Caco-2 (cell line): ENCODE measurements around the gene SLC7A1.

- PRO-cap, result no peak
- RRBS, result no CpG with 5 or more reads among the region's 1 CpG
Measured at GRCh38 chr13:28268841-28269465, 130.6 kb downstream of the PAN3 start.

- PRO-cap, result no peak
- RRBS, result no CpG with 5 or more reads among the region's 5 CpGs
Measured at GRCh38 chr13:28394357-28394965, 100.5 kb downstream of the FLT1 start.

DNA sequence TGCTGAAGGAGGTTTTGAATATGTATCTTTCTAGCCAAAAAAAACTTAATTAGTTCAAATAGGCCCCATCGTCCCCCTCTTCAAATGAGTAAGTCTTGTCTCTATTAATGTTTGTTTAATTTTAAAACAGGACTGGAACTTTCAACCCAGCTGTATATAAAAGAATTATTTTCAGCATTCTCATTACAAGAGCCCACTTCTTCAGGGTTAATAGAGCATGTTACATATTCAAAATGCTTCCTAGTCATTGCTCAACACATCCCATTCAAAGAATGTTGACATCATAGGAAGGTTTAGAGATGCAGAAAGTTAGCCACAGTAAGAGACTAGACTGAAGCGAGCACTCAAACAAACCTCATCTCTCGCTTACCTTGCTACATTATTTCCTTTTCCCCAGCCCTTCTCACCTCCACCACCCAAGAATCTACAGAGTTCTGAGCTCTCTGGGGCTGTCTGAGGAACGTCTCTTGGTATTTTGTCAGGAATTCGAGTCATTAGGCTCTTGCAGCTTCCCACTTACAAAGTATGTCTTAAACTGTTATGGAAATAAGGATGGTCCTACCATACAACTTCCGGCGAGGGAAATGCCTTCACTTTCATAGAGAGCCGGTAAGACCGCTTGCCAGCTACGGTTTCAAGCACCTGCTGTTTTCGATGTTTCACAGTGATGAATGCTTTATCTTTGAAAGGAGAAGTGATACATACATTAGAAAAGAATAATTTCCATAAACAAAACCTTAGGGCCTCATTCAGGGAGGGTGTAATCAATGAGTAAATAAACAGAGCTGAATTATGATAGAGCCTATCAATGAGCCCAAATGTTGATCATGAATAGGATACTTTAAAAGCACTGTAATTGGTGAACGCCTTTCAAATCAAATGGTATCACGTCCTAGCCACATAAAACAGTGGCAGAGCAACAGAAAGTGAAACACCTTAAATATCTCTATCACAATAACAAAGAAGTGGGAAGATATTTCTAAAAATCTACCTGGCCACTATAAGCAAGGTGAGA lies 65.1 kb downstream of the FLT1 start:
- PRO-cap, result no peak
- RRBS, result no CpG with 5 or more reads among the region's 13 CpGs

DNA sequence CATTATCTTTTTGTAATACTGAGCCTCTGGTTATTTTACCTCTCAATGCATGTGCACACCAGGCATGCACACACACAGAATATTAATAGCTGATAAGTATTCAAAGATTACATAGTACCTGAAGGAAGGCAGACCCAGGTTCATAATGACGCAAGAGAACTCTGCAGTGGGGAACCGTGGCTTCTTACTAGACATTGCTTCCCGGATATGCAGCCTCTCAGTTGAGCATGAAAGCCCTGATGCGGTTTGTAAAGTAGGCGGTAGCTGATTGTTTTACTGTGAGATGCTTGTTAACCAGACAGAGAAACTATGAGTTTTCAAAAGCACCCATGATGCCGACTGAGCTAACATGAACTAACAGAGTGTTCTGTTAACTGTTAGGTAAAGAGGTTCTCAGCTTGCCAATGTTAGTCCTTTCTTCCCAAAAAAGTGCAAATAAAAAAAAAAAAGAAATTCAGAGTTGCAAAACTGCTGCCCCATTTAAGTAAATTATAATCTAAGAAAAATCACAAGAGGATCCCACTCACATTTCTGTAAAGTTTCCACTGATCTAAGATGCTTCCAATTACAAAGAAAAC lies 2.3 kb downstream of the FLT1 start:
- PRO-cap, result no peak
- RRBS, result no CpG with 5 or more reads among the region's 6 CpGs

- PRO-cap, result no peak
- RRBS, result no CpG with 5 or more reads among the region's 8 CpGs
Measured at GRCh38 chr13:28495845-28496181, 885 bp upstream of the FLT1 start.

GRCh38 chr13:28530838-28531828 lies 36.2 kb upstream of the FLT1 start:
- PRO-cap, result no peak
- RRBS, result 10% methylated on average over 8 of the region's 40 CpGs

DNA sequence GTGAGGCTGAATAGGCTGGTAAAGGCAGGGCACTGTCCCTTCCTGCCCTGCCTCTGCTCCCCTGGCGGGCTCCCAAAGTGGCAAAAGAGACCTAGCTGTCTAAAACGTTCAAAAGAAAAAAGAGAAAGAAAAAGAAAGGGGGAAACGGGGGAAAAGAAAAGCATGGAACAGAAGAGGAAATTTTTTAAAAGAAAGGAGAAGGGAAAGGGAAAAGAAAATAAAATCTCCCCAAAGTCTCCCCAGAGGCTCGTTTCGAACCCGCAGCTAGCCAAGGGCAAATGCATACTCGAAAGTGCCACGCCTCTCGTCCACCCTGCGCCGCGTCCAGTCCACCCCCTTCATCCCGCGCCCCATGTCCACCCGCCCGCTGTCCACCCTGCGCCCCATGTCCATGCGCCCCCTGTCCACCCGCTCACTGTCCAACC lies 37.0 kb upstream of the FLT1 start:
- PRO-cap, result no peak
- RRBS, result no CpG with 5 or more reads among the region's 19 CpGs

DNA sequence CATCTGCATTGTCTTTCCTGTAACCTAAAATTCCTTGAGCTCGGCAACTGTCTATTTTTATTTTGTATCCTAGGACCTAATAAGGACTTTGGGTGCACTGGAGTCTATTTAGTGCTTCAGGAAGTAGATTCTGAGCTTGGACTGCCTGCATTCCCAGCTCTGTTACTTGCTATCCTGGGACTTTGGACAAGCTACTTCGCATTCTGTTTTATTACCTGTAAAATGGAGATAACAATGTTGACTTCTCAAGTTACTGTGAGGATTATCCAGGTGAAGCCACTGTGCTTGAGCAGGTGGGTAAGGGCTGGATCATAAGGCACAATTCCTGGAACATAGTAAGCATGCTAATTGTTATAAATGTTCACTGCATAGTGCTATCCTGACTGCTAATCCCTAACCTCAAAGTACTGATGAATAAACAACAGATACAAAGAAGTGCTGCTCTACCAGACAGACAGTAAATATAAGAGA lies 50.7 kb upstream of the FLT1 start:
- PRO-cap, result no peak
- RRBS, result no CpG with 5 or more reads among the region's 2 CpGs

- PRO-cap, result no peak
- RRBS, result no CpG with 5 or more reads among the region's 19 CpGs
Measured at GRCh38 chr13:28574615-28575547, 80.0 kb upstream of the FLT1 start.

DNA sequence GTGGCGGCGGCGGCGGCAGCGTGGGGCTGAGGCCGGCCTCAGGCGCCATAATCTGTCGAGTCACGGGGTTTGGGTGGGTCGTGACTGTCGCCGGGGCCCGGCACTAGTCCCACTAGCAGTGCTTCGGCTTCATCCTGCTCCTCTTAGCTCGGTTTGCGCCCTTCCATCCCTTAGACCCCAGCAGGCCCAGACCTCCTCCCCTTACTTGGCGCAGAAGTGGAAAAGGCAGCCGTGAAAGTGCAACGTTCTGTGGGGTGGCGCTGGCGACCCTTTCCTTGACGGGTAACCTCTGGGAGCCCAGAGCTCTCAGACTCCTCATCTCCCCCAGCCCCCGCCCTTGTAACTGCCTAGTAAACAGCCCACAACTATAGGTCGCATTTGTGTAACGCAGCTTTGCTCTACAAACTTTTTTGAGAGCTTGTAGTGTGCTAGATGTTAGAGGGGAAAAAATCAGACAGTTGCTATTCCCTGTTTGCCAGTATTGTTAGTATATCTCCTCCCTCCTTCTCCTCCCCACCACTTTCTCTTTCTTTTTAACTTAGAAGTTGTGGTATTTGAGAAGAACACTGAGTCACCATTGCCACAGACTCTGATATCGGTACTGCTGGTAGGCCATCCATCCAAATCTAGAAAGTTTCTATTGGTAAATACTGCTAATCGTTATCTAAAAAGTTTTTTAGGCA lies 488 bp downstream of the POMP start:
- PRO-cap, result no peak
- RRBS, result under 1% methylated on average over 12 of the region's 27 CpGs

GRCh38 chr13:28684276-28684621 lies 25.3 kb downstream of the POMP start:
- PRO-cap, result no peak
- RRBS, result no CpG with 5 or more reads among the region's 7 CpGs

- PRO-cap, result bidirectional peak, plus-strand start at chr13:28693862, minus-strand start at chr13:28693764; unidirectional peak, minus-strand start at chr13:28694123
- RRBS, result no CpG with 5 or more reads among the region's 10 CpGs
Measured at GRCh38 chr13:28693522-28694147, 25.1 kb downstream of the SLC46A3 start.

GRCh38 chr13:28954524-28955149 lies 134.5 kb downstream of the MTUS2 start:
- PRO-cap, result no peak
- RRBS, result no CpG with 5 or more reads among the region's 7 CpGs

DNA sequence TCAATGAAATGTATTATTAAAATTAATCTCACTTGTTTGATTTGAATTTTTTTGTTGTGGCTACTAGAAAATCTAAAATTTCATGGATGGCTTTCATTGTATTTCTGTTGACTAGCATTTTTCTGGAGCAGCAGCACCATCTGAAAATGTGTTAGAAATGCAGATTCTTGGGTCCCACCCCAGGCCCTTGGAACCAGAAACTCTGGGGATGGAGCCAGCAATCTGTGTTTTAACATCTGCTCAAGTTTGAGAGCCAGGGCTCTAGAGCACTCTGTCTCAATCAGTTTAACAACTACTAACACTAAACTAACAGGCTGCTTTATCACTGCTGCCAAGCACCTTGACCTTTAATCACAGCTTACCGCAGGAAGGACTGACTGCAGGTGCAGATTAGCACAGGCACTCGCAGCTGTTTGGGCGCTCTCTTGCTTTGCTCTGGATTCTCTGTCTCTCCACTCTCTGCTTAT lies 163.4 kb downstream of the MTUS2 start:
- PRO-cap, result no peak
- RRBS, result no CpG with 5 or more reads among the region's 3 CpGs

DNA sequence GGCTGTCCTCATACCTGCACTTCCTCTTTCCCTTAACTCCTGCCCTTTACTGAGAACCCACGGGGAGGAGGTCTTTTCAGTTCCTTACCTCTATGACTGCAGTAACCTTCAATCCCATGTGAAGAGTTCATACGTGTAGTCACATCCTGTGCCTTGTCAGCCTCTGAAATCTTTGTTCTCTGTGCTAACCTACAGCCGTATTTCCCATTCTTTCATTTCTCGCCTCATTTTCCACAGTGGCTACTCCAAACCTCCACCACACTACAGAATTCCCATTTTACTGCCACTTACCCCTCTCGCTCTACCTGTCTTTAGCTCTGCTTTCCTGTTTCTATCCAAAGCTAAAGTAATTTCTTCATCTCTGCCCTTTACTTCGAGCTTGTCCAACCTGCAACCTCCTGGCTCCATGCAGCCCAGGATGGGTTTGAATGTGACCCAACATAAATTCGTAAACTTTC lies 306.0 kb downstream of the MTUS2 start:
- PRO-cap, result no peak
- RRBS, result no CpG with 5 or more reads among the region's 7 CpGs

- PRO-cap, result no peak
- RRBS, result no CpG with 5 or more reads among the region's 9 CpGs
Measured at GRCh38 chr13:29572987-29573642, 22.4 kb downstream of the SLC7A1 start.

DNA sequence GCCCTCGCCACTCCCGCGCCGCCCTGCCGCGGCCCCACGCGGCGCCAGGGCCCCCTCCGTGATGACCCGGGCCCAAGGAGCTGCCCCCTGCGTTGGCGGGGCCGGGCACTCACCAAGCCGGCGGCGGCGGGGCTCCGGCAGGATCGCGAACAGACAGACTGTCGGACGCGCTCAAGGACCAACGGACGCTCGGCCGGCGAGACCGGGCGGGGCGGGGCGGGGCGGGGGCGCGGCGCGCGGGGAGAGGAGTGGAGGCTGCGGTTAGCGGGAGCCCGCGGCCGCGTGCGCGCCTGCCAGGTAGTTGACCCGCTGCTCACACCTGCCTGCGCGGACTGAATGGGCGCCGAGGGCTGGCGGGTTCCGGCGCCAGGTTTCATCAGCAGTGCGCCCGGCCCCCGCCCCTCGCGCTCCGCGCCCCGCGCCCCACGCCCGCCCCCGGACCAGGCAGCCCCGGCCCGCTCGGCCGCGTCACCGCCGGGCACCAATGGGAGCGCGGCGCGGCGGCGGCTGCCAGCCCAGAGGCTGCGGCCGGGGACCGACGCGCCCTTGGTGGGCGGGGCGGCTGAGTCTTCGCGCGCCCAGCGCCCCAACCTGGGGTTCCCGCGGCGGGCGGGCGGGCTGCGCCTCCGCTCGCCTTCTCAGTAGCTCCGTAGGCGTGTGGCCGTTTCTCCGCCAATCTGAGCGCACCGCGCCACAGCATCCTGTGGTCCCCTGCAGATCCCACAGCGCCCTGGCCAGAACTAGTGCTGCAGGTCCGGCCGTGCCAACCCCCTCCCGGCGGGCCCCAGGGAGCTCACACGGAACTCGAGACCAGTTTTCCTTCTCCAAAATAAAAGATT lies at the start of gene SLC7A1:
SLC7A1 (minus strand) TSS at position 386 of the 839 bp plus-strand sequence.
- PRO-cap, result bidirectional peak, plus-strand start at position 597 of the sequence, minus-strand start at position 334 of the sequence; bidirectional peak, plus-strand start at position 737 of the sequence, minus-strand start at position 742 of the sequence
- RRBS, result 2% methylated on average over 39 of the region's 113 CpGs

DNA sequence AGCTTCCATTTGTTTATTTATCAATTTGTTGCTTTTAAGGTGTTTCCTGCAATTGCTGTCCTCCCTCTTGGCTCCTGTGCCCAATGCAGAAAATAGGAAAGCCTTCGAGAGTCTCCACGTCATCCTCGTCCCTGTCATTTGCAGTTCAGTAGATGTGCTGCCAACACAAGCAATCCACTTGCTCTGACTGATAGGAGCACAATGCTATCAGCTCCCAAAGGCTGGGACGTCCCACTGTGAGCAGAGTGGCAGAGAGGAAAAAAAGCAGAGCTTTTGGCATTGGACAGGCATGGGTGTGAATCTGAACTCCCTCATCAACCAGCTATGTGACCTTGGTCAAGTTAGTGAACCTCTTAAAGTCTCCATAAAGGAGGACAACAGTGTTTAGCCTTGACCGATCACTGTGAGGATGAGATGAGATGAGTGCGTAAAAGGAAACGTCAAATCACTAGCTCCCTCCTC lies 10.7 kb upstream of the SLC7A1 start:
- PRO-cap, result no peak
- RRBS, result no CpG with 5 or more reads among the region's 7 CpGs

GRCh38 chr13:29647011-29647806 lies 51.7 kb upstream of the SLC7A1 start:
- PRO-cap, result no peak
- RRBS, result no CpG with 5 or more reads among the region's 39 CpGs

DNA sequence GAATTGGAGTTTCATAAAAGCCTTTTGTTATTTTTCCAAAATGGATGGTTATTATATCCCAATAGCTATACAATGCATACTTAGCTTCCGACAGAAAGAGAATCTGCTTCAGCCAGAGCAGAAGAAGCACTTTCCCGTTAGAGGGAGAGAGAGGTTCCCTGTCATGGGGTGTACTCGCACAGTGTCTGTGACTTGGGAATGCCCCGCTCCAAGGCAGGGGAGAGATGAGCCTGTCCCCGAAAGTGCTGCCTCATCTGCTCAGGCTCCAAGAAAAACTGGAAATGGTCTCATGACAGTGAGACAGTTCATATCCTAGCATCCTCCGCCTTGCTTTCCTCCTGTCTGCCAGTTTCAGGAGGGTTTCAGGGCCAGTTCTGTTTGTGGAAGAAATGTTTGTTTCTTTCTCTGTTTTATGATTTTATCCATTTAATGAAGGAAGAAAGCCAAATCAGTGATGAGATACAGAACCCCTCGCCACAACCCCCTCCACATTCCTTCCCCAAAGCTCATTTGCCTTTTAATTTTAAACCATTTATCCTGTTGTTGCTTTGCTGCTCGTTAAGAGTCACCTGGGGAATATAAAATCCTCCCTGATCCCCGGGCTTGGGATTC lies 144.5 kb upstream of the UBL3 start:
- PRO-cap, result no peak
- RRBS, result no CpG with 5 or more reads among the region's 9 CpGs